Ovary (tissue), 7 donors: ENCODE measurements around the gene PTAFR.

DNA sequence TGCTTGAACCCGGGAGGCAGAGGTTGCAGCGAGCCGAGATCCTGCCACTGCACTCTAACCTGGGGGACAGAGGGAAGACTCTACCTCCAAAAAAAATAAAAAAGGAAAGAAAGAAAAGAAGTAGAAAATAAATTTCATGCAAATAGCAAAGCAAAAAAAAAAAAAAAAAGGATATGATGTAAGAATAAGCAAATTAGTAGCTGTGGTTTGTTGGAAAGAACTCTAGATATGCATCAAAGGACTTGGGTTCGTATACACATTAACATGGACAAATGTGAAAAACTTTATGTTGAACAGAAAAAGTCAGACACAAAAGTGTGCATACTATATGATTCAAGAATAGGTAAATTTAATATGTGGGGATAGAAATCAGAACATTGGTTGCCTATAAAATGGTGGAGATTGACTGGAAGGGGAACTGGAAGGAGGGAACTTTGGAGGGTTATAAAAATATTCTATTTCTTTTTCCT lies 11.8 kb downstream of the WASF2 start:
- PRO-cap, 7 experiments: no peak in any of the 7 experiments
- RAMPAGE, long total RNA, 2 experiments: no peak in any of the 2 experiments

- PRO-cap, 7 experiments: peak in 2 of 7 experiments; most common minus-strand start chr1:27488089 (in 2)
- RAMPAGE, long total RNA, 2 experiments: no peak in any of the 2 experiments
Observed at GRCh38 chr1:27488007-27489064, 1.6 kb downstream of the WASF2 start.

GRCh38 chr1:27517988-27518859 lies 28.3 kb upstream of the WASF2 start:
- PRO-cap, 7 experiments: no peak in any of the 7 experiments
- RAMPAGE, long total RNA, 2 experiments: no peak in any of the 2 experiments

GRCh38 chr1:27528806-27529696 lies 39.1 kb upstream of the WASF2 start:
- PRO-cap, 7 experiments: peak in 7 of 7 experiments; most common plus-strand start chr1:27529450 (in 6); most common minus-strand start chr1:27529199 (in 3)
- RAMPAGE, long total RNA, 2 experiments: start-site peak on the minus strand in 1 of 2 experiments, at chr1:27529349-27529375 at its widest, 7 reads per replicate

- PRO-cap, 7 experiments: no peak in any of the 7 experiments
- RAMPAGE, long total RNA, 2 experiments: no peak in any of the 2 experiments
Observed at GRCh38 chr1:27554931-27555347, 49.0 kb downstream of the AHDC1 start.

DNA sequence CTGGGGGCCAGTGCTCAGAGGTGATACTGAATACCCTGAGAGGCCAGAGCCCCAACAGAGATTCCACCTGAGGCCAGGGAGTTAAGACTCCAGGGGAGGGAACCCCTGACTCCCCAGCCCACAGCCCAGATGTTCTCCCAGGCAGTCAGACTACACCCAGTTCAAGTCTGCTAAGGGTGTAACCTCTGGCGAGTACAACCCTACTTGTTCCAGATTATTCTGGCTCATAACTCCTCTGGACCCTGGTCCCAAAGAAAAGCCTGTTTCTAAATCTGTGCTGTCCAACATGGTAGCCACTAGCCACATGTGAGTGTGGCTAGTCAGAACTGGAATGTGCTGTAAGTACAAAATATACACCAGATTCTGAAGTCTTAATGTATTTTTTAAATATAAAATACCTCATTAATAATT lies 26.1 kb downstream of the AHDC1 start:
- PRO-cap, 7 experiments: no peak in any of the 7 experiments
- RAMPAGE, long total RNA, 2 experiments: no peak in any of the 2 experiments

DNA sequence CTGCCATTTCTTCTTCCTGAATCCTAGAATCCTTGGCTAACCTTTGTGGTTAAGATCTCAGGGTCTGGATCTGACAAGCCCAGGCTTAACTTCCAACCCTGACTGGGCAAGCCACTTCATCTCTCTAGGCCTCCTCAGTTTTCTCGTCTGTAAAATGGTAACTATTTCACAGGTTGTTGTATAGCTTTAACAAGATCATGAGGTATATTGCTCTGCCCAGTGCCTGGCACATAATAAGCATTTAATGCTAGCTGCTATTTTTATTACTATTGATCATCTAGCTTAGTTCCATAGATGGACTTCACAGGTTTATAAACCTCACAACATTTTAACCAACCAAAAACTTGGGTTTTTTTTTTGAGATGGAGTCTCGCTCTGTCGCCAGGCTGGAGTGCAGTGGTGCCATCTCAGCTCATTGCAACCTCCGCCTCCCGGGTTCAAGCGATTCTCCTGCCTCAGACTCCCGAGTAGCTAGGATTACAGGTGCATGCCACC lies 23.4 kb downstream of the AHDC1 start:
- PRO-cap, 7 experiments: no peak in any of the 7 experiments
- RAMPAGE, long total RNA, 2 experiments: no peak in any of the 2 experiments

DNA sequence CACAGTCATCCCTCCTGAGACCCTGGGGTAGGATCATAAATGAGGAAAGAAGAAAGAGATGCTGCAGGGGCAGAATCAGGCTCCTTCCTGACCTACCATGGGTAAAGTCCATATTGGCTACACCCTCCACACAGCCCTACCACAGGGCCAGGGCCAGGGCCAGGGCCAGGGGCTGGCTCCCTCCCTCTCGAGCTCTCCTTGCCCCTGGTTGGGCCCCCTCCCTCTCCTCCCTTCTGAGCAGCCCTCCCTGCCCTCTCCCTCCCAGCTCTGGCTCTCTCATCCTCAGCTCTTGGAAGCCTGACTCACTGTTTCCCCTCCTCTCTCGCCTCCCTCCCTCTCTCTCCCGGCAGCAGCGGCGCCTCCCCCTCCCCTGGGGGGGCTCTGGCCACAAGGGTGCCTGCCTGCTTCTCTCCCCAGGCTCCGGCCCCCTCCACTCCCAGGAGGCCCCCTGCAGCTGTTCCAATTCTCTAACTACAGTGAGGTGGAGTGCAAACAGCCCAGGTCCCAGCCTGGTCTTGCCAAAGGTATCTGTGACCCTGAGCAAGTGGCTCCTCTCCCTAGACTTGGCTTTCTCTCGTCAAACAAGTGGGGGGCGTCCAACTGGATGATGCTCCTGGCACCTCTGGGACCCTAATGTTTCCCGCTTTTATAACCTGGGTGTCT lies 4.8 kb downstream of the AHDC1 start:
- PRO-cap, 7 experiments: peak in 5 of 7 experiments; most common plus-strand start position 366 of the sequence (in 2); most common minus-strand start position 269 of the sequence (in 3)
- RAMPAGE, long total RNA, 2 experiments: no peak in any of the 2 experiments

DNA sequence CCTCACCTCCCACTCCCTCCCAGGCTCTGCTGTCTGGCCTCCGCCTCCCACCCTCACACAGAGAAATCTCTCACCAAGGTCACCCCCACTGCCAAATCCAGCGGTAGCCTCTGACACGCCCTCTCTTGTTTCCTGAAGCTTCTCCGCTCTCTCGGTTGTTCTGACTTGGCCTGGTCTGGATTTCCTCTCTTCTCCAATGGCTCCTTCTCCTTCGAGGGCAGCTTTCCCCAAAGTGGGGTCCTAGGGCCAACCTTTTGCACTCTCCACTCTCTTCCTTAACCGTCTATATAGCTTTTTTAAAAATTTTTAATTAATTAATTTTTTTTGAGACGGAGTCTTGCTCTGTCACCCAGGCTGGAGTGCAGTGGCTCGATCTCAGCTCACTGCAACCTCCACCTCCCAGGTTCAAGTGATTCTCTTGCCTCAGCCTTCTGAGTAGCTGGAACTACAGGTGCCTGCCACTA lies 15.0 kb upstream of the AHDC1 start:
- PRO-cap, 7 experiments: no peak in any of the 7 experiments
- RAMPAGE, long total RNA, 2 experiments: no peak in any of the 2 experiments

- PRO-cap, 7 experiments: no peak in any of the 7 experiments
- RAMPAGE, long total RNA, 2 experiments: no peak in any of the 2 experiments
Observed at GRCh38 chr1:27622083-27622512, 12.9 kb downstream of the FGR start.

- PRO-cap, 7 experiments: no peak in any of the 7 experiments
- RAMPAGE, long total RNA, 2 experiments: no peak in any of the 2 experiments
Observed at GRCh38 chr1:27630807-27630952, 4.3 kb downstream of the FGR start.

GRCh38 chr1:27650453-27651351 lies 15.7 kb upstream of the FGR start:
- PRO-cap, 7 experiments: no peak in any of the 7 experiments
- RAMPAGE, long total RNA, 2 experiments: no peak in any of the 2 experiments

GRCh38 chr1:27874436-27874974 lies 2.2 kb downstream of the THEMIS2 start:
- PRO-cap, 7 experiments: no peak in any of the 7 experiments
- RAMPAGE, long total RNA, 2 experiments: no peak in any of the 2 experiments

DNA sequence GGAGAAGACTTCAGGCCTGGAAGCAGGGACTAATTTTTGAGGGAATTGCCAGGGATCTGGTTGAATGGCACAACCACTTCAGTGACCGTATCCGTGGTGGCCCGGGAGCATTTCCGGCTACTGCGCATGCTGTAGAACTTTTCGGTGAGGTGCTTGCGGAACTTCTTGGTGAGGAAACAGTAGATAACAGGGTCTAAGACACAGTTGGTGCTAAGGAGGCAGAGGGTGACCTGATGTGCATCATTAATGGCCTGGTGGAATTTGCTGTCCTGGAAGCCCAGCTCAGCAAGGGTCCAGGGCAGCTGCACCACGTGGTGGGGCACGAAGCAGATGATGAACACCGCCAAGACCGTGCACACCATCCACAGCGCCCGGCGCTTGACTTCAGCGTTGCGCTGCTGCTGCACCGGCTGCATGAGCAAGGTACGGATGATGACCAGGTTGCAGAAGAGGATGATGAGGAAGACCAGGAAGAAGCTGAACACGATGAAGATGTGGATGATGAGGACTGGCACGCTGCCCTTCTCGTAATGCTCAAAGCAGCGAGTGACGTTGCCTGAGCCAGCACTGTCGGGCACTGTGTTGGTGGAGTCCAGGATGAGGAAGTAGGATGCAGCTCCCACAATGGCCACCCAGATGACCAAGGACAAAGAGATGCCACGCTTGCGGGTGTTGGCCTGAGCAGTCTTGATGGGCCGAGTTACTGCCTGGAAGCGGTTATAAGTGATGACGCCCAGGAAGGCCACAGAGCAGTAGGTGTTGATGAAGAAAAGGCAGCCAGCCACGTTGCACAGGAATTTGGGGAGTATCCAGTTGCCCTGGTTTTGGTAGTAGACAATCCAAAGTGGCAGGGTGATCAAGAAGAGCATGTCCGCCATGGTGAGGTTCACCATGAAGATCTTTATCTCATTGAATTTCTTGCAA lies 26.3 kb downstream of the PTAFR start:
- PRO-cap, 7 experiments: no peak in any of the 7 experiments
- RAMPAGE, long total RNA, 2 experiments: no peak in any of the 2 experiments

DNA sequence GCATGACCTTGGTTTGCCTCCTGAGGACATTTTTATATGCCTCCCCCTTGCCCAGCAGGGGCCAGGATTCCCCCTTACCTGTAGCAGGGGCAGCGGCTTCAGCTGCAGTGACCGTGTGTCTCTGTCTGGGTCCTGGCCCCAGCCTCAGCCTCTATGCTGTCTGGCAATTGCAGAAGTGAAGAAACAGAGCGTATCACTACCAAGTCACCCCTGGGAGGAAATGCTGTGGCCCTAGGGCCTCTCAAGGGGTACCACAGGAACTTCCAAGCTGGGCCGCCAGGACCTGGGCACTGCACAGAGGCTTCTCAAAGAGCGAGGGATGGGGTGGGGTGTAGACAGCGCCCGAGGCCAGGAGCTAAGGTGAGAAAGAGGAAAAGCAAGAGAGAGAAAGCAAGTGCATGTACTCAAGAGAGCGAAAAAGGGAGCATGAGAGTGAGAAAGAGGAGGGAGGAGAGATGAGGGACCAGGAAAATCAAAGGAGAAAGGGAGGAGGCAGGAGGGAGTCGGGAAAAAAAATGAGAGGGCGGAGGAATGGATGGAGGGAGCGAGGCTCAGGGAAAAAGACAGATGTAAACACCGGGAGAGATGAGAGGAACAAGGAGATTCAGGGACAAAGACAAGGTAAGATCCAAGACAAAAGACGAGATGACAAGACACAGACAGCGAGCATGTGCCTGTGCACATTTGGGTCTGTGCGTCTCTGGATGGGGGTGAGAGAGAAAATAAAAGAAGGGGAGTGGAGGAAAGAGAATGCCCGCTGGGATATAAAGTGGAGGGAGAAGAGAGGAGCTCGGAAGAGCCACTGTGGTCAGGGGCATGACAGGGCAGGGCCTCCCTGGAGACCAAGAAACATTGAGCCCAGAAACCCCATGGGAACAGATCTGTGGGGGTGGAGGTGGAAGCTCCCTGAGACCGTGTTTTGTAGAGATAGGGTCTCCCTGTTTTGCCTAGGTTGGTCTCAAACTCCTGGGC lies at the start of gene PTAFR:
TSS of gene PTAFR (minus strand) at position 177 of the 972 bp plus-strand sequence.
- PRO-cap, 7 experiments: peak in 2 of 7 experiments; most common minus-strand start position 123 of the sequence (in 2)
- RAMPAGE, long total RNA, 2 experiments: start-site peak on the minus strand in 2 of 2 experiments, centred at positions 146 to 149 of the sequence, 11 to 16 reads per replicate

DNA sequence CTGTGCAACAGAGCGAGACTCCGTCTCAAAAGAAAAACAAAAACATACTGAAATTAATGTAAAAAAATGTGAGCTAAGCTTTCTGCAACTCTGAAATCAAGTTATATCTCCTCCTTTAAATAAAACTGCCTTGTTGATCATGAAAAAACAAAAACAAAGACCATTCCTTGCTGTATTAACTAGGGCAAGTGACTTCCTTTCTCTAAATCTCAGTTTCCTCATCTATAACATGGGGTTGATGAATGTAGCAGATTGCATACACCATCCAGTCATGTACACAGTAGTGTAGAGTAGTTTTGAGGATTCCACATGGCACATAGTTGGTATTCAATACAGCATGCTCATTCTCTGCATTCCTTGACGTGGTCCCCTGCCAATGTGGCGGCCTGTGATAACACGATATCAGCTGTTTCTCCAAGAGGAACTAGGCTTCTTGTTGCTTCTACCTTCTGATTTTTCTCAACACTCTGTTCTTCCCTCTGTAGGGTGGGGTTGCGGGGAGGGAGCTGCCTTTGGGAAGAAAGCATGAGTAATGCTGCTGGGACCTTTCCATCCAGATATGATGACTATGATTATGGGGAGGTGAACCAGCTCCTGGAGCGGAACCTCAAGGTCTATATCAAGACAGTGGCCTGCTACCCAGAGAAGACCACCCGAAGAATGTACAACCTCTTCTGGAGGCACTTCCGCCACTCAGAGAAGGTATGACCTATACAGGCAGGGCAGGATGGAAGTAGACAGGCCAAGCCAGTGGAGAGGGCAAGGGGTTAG lies 19.4 kb downstream of the SESN2 start:
- PRO-cap, 7 experiments: no peak in any of the 7 experiments
- RAMPAGE, long total RNA, 2 experiments: no peak in any of the 2 experiments

DNA sequence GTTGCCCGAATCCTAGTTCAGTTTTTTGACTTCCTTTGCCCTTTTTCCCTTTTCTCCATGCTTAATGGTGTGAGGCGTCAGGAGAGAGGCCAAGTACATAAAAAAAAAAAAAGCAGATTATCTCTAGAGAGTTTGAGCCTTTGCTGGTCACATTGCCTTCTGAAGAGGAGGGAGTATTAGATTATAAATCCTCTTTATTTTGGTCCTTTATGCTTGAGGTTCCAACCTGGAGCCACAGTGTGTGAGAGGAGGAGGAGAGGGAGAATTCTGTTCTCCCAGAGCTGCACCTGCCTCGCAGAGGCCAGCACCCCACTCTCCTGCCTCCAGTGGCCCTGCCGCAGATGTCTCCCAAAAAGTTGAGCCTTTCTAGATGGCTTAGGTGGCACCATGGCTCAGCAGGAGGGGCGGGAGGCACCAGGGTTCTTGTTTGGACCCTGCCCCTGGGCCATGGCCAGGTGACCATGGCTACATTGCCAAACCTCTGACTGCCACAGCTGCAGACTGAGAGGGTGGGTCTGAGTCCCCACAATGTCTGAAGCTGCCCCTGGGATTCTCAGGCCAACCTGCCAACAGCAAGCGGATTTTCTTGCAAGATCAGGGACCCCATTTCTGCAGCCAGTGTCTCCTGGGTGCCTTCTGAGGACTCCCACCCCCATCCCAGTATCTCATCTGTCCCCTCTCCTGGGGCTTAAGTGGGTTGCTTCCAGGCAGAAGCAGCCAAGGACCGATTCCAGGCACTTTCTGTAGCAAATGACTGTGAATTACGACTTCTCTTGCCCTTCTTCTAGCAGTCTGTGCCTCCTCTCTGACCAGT lies 22.2 kb downstream of the SESN2 start:
- PRO-cap, 7 experiments: no peak in any of the 7 experiments
- RAMPAGE, long total RNA, 2 experiments: no peak in any of the 2 experiments

DNA sequence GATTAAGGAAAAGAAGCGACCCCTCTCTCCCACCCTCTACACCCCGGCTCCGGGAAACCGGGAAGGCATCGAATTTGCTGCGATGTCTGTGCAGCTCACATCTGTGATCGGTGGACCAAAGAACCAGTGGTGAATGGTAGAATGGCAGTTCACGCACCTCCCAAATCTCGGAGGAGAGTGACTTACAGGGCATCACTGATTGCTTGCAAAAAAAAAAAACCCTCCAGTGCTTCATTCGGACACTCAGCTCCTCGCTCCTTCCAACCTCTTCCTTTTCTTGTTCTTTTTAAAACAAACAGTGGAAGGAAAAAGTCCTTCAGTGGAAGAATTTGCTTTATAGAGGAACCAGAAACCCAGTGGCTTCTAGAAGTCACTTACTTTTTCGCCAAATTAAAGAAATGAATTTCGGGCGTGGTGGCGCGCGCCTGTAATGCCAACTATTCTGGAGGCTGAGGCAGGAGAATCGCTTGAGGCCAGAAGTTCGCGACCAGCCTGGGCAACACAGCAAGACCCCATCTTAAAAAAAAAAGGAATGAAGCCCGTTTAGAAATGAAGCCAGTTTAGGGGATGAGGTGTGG lies 954 bp downstream of the PHACTR4 start:
- PRO-cap, 7 experiments: peak in 5 of 7 experiments; most common minus-strand start position 135 of the sequence (in 5)
- RAMPAGE, long total RNA, 2 experiments: no peak in any of the 2 experiments

DNA sequence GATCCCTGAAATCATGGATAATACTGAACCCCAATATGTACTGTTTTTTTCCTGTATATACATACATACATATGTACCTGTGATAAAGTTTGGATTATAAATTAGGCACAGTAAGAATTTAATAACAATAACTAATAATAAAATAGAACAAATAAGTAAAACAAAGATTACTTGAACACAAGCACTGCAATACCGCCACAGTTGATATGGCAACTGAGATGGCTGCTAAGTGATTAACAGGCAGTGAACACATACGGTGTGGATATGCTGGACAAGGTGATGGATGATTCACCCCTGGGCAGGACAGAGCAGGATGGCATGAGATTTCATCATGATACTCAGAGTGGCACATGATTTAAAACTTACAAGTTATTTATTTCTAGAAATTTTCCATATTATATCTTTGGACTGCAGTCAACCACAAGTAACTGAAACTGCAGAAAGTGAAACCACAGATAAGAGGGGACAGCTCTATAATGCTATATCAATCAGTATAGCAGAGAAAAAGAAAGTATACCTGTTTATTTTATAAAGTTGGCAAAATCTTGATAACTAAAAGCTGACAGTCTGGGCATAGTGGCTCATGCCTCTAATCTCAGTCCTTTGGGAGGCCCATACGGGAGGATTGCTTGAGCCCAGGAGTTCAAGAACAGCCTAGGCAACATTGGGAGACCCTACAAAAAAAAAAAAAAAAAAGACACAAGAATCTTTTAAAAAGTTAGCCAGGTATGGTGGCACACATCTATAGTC lies 47.9 kb downstream of the PHACTR4 start:
- PRO-cap, 7 experiments: no peak in any of the 7 experiments
- RAMPAGE, long total RNA, 2 experiments: no peak in any of the 2 experiments

- PRO-cap, 7 experiments: no peak in any of the 7 experiments
- RAMPAGE, long total RNA, 2 experiments: no peak in any of the 2 experiments
Observed at GRCh38 chr1:28505311-28505624, 575 bp upstream of the RCC1 start.